M059J (cell line): ENCODE results near the gene KRR1.

DNA sequence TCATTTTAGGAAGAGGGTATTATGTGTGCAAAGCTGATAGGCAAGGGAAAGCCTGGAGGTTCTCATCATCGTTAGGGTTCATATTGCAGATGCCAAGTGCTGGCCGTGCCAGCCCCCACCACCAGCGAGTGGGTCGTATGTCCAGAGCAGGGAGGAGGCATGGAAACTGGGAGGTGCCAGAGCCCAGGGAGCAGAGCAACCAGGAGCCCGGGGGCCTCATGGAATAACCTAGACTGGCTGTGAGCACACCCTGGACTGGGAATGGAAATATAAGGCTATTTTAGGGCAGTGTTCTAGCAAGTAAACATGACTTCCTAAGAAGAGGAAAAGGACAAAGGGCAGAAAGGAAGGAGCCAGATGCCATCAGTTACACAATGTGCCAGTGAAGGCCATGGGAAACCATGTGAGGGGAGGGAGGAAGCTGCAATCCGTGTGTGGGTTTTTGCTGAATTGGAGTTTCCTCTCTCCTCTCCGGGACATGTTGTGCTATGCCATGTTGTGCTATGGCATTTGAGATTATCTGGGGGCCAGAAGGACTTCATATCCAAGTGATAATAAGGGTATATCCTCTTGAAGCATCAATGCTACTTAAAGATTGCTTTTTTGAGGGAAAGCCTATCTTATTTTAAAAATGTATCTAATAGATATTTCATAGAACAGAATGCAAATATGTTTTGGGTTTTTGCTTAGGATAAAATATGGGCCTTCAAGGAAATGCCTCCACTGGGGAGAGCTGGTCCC lies 18.7 kb upstream of the CPM start:
- RAMPAGE, long total RNA = no peak

- RAMPAGE, long total RNA = no peak
Measured at GRCh38 chr12:68978505-68978989, 45.6 kb upstream of the CPM start.

- RAMPAGE, long total RNA = no peak
Measured at GRCh38 chr12:69240653-69240935, 1.2 kb downstream of the CPSF6 start.

DNA sequence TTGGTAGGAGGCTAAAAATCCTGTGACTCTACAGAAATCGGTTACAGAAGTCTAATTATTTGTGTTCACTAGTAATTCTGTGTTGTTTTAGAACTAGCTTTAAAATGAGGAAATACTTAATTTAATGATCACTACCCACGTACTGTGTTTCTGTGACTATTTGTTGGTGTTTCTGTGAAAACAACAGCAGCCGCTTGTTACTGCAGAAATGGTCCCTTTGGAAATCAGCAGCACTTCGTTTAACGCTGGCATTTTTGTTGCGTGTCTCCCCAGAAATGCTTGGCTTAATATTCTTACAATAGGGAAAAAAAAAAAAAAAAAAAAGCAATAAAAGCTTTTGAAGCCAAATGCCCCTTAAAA lies 52.7 kb upstream of the FRS2 start:
- RAMPAGE, long total RNA = no peak

GRCh38 chr12:69515277-69515598 lies 45.0 kb downstream of the FRS2 start:
- RAMPAGE, long total RNA = no peak

DNA sequence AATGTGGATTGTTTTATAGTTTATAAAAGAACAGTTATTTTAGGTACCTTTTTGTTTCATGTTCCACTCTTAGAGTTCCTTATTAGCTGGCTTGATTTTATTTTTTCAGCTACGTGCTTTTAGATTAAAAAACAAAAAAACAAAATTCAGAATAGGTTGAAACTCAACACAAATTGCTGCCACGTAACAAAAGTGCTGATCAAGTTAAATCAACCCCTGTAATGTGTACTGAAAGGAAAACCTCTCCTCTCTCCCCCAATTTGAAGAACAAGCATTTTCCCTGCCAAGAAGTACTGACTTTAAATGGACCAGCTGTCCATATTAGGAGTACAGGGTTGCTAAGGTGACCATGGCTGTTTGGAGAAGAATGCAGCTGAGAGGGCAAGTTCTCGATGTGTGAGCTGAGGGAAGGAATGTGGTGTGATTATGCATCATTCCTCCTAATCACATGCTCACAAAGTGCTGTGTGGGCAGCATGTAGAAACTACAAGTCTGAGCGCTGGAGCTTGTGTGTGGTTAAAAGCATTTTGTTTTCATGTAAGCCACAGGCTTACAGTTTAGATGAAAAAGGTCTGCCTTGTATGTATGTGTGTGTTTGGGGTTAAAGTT lies 50.9 kb upstream of the CCT2 start:
- RAMPAGE, long total RNA = no peak

GRCh38 chr12:69685747-69686346 lies 13.3 kb downstream of the BEST3 start:
- RAMPAGE, long total RNA = no peak

- RAMPAGE, long total RNA = no peak
Measured at GRCh38 chr12:69935435-69936033, 110.5 kb downstream of the MYRFL start.

DNA sequence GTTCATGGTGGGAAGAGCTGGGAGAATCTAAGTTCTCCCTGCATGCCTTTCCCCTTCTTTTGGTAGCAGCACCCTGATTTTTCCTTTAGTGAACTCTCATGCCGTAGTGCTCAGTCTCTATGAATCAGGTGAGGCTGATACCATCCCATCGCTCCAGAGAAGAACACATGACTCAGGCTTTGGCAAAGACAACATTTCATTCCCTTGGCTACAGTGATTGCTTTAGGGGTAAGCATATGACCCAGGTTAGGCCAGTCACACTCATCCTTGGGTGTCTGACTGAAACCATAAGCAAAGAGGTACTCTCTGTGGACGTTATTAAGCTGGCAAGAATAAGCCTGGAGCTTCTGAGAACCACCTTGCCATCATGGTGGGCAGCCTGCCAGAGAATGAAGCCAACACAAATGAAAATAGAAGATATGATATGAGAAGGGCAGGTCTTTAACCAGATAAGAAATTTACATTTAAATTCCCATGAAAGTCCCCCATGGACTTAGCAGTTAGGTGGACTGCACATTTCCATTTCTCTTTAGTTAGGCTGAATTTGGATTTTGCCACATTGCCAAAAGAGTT lies 141.9 kb downstream of the MYRFL start:
- RAMPAGE, long total RNA = no peak

- RAMPAGE, long total RNA = no peak
Measured at GRCh38 chr12:70049630-70050376, 193.4 kb upstream of the CNOT2 start.

GRCh38 chr12:70571719-70572255 lies 65.4 kb downstream of the PTPRB start:
- RAMPAGE, long total RNA = no peak

DNA sequence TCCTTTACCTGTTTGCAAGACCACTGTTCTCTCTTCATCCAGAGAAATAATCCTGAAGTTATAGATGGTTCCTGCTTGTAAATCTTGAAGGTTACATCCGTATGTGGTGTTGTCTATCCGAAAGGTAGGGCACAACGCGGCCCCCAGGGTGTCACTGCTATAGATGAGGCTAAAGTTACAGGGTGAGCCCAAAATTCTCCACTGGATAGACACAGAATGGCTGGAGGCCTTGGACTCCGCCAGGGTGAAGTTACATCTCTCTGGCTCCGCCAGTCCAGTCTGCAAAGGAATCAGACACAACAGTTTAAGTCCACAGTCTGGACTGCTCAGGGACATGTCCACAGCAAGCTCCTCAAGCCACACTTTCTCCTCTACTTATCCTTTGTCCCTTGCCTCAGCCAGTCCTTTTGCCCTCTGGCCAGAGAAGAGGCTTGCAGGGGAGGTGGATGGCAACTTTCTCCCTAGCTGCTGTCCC lies 28.1 kb downstream of the PTPRB start:
- RAMPAGE, long total RNA = no peak

GRCh38 chr12:71658565-71659796 lies 4.7 kb downstream of the ZFC3H1 start:
- RAMPAGE, long total RNA = no peak

GRCh38 chr12:71782392-71782735 lies 27.7 kb downstream of the RAB21 start:
- RAMPAGE, long total RNA = no peak

DNA sequence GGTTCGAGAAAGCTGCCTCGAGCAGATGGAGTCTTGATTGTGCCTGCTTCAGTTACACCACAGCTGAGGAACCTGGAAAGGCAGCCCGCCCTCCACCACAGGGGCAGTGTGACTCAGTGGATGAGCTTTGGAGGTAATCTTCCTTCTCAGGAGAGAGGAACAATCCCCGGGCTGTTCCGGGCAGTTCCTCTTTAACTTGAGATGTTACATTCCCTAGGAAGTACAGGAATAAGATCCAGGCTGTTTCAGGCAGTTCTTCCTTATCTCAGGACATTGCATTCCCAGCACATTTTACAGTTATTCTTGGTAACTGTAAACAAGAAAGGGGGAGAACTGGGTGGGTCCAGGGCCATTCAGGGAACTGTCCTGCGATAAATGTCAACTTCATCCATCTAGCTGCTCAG lies 16.7 kb upstream of the TRHDE start:
- RAMPAGE, long total RNA = no peak

DNA sequence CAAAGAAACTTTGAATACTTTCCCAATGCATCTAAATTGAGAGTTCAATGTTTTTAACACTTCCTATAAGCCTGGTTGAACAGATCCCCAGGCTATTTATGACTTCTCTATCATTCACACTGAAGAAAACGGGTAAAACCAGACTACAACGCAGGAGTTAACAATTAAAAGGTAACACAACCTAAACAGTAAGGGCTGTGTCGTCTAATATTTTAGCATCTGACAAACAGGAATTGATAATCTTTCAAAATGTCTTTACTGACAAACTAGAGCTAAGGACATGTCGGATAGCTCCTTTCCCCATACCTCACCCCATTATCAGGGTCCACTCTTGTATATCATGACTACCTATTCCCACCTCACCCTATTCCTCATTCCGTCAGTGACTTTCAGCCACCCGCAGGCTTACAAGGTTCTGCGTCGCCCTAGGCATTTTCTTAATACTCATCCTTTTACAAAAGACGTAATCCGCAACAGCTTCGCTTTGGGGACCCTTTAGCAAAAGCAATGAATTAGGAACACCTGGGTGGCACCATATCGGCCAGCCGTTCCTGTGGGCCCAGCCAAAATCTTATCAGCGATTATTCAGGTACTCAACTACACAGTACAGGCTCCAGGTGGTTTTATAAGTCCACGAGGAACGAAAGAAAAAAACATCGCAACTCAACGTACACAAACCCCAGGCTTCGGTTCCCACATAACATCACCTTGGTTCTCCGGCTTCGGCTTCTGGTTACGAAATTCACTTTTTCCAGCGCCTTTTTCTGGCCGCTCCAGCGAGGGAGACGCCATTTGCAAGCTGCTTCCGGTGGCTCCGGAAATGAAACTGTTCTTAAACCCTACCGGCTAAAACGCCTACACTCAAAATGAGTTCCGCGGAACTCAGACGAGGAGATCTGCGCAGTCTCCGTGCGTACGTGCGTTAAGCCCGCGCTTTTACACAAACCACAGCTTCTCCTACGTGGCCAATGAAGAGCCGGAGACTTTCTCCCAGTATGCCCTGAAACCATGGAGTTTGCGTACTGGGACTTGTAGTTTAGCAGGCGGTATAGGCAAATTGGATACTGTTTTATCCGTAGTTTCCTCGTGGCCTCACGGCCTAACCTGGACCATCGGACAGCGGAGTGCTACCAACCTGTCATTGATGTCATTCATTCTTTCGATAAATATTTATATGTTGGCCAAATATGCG lies at the start of gene KRR1:
Gene KRR1 (minus strand): TSS at position 804 of the 1,192 bp plus-strand sequence.
- RAMPAGE, long total RNA = no peak

GRCh38 chr12:75665955-75666747 lies 154.7 kb upstream of the KRR1 start:
- RAMPAGE, long total RNA = no peak

- RAMPAGE, long total RNA = no peak
Measured at GRCh38 chr12:75820727-75821211, 263.7 kb downstream of the NAP1L1 start.

DNA sequence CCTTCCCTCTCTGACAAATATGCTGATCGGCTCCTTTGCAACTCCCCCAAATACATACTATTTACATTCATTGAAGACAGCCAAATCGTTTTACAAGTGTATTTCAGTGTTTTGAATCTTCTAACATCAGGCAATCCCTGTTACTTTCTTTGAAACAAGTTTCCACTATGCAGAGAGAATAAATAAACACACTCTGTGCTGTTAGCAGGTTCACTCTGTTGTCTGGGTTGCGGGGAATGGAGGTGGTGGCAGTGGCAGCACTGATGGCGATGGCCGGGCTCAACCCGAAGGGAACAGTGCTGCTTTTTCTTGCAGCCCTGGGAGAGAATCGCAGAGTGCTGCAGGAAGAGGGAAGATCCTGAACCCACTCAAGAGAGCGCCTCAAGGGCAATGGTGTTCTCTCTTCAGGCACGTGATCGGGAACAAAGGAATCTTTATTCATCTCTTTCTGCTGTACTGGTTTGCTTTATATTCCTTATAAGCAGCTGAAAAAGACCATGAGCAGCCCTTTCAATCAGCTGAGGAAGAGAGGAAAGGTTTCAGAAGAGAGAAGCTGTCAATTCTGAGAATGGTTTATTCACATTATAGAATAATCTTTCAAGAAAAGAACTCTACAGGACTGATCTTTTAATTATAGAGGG lies 195.3 kb downstream of the NAP1L1 start:
- RAMPAGE, long total RNA = no peak

GRCh38 chr12:75953100-75953930 lies 131.2 kb downstream of the NAP1L1 start:
- RAMPAGE, long total RNA = no peak